Gallbladder (tissue), 1 donor: ENCODE results near the gene H2AC19.

- PRO-cap, result no peak
Observed at GRCh38 chr1:147624722-147625435, 45.4 kb downstream of the ACP6 start.

DNA sequence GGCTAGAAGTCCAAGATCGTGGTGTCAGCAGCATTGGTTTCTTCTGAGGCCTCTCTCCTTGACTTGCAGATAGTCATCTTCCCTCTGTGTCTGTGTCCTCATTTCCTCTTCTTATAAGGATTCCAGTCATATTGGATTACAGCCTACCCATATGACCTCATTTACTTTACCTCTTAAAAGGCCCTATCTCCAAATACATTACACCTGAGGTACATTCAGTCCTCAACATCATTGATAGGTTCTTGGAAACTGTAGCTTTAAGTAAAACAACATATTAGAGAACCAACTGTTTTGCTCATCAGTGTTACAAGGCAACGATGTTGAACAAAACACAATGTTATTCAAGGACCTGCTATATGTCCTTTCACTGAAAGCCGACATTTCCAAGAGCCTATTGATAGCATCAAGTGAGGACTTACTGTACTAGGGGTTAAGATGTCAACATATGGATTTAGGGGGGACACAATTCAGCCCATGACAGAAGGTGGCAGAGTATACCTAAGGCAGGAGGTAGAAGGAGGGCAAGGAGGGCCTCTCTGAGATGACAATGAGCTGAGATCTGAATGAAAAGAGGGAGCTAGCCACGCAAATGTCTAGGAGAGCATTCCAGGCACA, 27.3 kb downstream of the ACP6 start:
- PRO-cap, result no peak

DNA sequence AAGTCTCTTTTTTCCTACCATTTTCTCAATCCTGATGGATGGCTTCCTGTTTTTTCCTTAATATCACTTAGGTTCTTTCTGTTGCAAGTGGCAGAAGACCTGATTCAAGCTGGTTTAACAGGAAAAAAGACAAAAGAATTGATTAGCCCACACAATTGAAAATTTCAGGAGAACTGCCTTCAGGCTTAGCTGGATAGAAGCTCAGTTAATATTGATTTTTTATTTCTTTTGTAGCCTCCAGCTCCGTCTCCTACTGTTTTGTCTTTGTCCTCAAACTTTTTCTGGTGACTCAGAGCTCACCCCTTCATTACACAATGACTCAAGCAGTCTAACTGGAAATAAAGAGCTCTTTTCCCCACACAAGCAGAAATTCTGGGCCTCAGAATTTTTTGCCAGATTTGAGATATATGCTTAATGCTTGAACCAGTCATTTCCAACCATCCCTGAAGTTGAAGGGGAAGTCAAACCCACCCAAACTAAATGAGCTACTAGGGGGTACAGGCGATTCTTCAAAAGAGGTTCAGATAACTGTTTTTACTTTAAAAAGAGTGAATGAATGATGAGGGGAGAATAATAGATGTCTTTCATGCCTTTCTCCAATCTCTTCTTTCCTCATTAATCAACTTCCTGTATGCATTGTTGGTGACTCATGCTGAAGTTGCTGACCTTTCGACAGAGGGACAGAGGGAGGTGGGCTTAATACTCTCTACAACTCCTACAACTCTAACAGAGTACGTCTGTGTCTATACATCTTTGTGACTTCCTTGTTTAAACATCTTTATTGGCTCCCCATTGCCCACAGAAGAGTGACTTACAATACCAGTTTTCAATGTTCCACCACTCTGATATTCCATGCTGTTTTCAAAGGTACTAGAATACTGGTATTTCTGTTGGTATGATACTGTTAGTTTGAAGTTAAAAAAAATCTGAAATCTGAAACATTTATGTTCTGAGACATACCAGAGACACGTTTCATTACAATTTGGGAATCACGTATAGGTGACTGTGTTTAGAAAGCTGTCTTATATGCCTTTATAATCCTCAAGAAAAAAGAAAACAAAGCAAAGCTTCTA, 6.2 kb upstream of the ACP6 start:
- PRO-cap, result no peak

DNA sequence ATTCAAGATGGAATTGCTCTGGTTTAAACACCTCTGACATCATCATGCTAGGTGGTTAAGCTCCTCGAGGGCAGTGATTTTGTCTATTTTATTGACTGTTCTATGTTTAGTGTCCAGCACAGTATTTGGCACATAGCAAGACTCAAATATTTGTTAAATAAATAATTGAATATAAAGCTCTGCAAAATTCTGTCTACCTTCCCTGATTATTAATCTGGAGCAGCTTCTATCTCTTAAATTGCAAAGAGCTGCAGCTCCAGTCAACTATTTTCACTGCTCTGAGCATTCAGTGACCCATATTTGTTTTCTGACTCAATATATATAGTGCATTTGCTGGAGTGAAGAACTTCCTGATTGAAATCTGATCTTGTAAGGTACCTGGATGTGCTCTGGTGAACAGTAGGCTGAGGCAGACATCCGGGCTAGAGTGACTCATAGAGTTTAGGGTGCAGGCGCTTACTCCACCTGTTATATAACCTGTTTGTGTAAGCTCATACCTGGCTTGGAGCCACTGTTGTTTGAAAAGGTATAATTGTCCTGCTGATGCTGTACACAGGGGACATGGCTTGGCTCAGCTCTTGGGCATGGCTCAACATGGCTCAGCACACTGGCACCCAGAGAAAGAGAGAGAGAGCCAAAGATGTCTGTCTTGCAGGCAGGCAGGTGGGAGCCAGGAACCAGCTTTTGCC, 43.5 kb downstream of the GJA5 start:
- PRO-cap, result no peak

- PRO-cap, result no peak
Observed at GRCh38 chr1:147717649-147718289, 42.6 kb downstream of the GJA5 start.

GRCh38 chr1:148139198-148139609, 12.9 kb downstream of the NBPF11 start:
- PRO-cap, result no peak

GRCh38 chr1:148151307-148151797, 729 bp downstream of the NBPF11 start:
- PRO-cap, result no peak

DNA sequence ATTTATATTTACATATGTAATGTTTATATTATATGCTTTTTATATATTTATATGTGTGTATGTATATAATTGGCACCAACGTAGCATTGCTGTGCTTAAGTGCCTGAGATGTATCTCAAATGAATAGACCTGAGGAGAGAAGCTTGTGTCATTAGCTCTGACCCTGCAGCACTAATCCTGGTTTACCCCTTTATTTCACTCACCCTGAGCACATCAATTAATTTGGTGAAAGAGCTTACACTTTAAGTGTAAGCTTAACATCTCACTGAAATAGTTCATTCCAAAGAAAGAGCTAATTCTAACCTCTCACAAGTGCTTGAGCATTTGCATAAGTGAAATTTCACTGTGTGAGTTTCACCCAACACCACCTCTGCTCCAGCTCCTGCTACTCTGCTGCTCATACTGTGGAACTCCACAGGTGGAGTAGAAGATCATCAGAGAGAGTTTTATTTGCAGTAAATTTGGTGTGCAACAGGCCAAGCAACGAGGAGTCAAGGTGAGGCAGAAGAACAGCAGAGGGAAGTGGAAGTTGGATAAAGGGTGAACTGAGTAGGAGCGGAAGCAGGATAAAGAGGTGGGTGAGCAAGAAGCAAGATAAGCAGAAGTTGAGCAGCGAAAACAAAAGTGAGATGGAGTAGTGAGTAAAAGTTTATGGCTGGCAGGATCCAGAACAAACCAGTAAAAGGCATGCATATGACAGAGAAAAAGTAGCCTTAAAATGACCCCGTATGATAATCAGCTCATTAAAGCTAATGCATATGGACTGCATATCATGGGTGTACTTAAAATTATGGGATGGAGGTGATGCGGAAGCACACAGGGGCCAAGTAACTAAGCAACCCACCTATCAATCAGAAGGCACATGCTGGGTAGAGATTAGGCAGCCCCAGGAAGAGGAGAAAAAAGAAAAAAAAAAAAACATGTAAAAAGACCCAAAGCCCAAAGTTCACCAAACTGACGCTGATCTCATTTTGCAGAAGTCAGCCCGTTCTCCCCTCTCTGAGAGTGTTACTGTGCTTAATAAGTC, 3.5 kb upstream of the NBPF11 start:
- PRO-cap, result no peak

DNA sequence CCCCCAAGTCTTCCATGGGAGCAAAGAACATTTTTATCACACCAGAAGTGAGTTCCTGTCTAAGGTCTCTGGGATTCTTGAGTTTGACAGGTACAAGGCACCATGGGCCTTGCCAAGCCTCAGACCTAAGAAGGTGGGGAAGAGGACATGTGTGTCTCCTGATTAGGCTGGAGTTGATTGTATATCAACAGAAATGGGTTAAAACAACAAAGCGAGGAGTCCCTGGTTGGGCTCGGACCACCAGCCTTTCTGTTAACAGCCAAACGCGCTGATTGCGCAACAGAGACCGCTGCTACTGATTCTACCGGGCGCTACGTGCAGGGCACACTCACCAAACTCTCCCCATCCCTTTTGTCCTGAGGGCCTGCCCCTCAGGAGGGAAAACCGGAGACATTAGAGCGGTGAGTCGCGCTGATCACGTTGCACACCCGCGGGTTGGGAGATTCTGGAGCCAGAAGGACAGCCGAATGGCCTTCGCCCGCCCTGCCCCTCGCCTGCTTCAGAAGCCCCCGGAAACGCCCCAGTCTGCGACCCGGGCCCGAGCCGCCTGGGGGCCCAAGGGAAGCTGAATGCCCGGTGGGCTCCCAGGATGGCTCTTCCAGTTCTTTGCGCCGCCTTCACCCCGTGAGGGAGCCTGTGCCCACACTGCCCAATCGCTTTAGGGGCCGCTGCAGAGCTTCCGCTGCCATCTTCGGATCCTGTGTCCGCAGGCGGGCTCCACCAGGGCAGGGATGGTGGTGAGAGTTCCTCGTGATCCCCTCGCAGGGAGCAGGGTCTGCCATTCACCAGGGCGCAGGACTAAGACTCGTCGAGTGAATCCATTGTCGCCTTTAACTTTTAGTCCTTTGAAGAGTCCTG, 165.3 kb upstream of the NBPF11 start:
- PRO-cap, result no peak

- PRO-cap, result no peak
Observed at GRCh38 chr1:148428151-148428670, 54.9 kb downstream of the PPIAL4G start.

DNA sequence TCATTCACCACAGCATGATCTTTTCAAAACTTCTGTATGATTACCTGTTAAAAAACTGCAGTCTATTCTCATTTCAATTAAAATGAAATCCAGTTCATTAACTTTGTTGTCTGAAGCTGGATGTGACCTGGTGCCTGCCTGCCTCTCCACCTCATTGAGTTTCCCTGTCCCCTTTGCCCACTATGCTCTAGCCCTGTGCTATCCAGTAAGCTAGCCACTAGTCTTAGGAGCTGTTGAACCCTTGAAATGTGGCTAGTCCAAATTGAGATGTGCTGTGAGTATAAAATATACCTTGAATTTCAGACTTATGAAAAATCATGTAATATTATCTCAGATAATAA, 114.1 kb downstream of the PDE4DIP start:
- PRO-cap, result no peak

DNA sequence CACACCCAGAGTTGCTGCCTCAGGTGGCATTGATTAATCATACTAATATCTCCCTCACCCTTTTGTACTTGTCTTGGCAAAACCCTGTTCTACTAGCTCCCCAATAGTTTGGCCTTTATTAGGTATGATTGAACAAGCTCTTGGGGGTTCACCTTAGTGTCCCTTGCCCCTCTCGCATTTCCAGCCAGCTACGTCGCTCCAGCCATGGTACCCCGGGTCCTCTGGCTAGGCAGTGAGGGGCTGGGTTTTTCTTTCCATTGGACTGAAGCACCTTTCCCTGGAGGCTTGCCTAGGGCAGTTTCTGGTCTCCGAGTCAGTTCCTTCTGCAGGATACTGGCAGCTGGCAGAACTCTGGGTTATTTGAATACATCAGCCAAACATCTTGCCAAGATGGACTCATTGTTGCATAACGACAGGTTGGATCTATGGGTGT, 8.1 kb downstream of the NOTCH2NLC start:
- PRO-cap, result no peak

GRCh38 chr1:149554426-149555074, 29.1 kb upstream of the PPIAL4C start:
- PRO-cap, result no peak

- PRO-cap, result unidirectional peak, plus-strand start at chr1:149607180; unidirectional peak, minus-strand start at chr1:149607619
Observed at GRCh38 chr1:149606816-149607697, 23.4 kb downstream of the PPIAL4C start.

GRCh38 chr1:149746656-149747459, 35.6 kb upstream of the FCGR1A start:
- PRO-cap, result no peak

DNA sequence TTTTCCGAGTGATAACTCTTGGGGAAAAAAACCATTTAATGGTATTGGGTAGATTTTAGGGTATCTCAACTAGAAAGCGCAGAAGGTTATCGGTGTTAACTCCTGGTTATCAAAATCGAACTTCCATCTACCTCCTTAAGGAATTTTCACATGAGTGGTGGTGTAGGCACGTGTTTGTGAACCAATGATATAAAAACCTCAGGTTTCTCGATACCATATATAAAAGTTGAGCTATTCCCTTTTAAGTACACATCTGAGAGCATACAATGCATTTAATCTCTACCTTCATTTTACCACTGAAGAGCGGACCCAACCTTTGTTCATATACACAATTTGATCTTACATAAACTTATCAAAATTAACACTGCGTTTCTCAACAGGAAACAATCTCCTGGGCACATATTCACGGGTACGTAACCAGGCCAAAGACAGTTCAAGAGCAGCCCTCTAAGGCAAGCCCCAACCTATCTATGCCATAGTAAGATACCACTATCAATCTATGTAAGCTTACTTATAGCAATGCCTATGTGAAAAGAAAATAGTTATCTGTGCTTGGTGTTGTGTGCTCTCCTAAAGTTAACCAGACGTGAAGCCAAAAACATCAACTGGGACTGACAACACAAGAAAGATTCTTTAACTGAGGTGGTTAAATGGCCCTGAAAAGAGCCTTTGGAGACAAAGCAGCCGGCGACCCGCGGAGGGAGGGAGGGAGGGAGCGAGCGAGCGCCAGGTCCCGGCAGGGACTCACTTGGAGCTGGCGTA, 1.0 kb upstream of the H2AC19 start:
- PRO-cap, result no peak

- PRO-cap, result unidirectional peak, plus-strand start at chr1:149851062
Observed at GRCh38 chr1:149850470-149851338, at the start of gene H2AC19. Gene H2AC19, plus strand, starts transcription at chr1:149851061.

- PRO-cap, result no peak
Observed at GRCh38 chr1:149884013-149884510, 2.4 kb downstream of the H2BC21 start.

DNA sequence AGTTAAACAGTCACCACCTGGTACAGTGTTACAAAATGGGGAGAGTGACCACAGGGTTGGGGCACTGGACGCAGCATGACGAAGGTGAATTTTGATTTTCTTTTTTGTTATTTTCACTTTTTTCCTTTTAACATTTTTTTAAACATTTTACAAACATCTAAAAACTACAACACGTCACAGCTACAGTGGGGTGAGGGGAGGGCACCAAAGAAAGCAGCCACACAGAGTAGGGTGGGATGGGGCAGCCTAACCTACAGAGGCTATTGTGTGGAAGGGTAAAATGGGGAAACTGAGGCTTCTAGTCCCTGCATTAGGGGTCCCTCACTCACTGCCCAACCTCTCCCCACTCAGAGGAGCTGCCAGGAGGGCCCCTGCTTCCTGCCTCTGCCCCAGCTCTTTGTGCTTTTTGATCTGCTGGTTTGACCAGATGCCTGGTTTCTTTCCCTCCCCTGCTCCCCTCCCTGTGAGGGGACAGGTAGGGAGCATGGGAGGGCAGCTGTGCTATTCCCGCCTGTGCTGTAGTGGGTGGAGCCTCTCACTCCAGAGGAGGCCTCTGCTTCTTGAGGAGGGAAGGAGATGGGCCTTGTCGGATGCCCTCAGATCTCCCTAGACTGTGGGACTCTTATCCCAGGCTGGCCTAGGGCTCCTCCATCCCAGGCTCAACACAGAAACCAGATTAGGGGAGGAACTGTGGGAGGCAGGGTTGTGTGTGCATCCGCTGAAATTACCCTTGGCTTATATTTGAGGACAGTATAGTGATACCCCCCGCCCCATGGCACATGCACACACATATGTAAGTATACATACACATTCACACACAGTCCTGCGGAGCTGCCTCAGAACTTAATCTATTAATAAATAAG, 4.4 kb downstream of the BOLA1 start:
- PRO-cap, result no peak

- PRO-cap, result no peak
Observed at GRCh38 chr1:149995569-149996422, 14.7 kb downstream of the OTUD7B start.